Epidermal melanocyte (primary cell): ENCODE measurements around the genes CCDC175 and SIX1.

DNA sequence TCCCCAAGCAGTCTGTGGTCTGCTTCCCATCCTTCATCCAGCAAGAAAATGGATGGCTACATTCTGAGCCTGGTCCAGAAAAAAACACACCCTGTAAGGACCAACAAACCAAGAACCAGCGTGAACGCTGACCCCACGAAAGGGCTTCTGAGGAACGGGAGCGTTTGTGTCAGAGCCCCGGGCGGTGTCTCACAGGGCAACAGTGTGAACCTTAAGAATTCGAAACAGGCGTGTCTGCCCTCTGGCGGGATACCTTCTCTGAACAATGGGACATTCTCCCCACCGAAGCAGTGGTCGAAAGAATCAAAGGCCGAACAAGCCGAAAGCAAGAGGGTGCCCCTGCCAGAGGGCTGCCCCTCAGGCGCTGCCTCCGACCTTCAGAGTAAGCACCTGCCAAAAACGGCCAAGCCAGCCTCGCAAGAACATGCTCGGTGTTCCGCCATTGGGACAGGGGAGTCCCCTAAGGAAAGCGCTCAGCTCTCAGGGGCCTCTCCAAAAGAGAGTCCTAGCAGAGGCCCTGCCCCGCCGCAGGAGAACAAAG lies 7.9 kb downstream of the DACT1 start:
- RRBS, result no CpG with 5 or more reads among the region's 23 CpGs

DNA sequence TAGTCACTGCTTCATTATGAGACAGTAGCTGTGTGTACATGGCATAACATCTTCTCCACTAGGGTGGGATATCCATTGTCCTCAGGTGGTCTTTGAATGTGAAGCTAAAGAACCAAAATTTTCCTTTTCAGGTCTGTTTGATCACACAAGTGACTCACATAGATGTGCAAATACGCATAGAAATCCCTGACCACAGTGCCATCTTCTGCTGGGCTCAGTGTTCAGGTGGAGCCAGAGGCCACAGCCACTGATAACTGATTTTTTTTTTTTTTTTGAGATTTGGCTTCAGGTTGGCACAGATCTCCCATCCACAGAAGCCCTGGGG lies 125.7 kb downstream of the DAAM1 start:
- RRBS, result no CpG with 5 or more reads among the region's 1 CpG

DNA sequence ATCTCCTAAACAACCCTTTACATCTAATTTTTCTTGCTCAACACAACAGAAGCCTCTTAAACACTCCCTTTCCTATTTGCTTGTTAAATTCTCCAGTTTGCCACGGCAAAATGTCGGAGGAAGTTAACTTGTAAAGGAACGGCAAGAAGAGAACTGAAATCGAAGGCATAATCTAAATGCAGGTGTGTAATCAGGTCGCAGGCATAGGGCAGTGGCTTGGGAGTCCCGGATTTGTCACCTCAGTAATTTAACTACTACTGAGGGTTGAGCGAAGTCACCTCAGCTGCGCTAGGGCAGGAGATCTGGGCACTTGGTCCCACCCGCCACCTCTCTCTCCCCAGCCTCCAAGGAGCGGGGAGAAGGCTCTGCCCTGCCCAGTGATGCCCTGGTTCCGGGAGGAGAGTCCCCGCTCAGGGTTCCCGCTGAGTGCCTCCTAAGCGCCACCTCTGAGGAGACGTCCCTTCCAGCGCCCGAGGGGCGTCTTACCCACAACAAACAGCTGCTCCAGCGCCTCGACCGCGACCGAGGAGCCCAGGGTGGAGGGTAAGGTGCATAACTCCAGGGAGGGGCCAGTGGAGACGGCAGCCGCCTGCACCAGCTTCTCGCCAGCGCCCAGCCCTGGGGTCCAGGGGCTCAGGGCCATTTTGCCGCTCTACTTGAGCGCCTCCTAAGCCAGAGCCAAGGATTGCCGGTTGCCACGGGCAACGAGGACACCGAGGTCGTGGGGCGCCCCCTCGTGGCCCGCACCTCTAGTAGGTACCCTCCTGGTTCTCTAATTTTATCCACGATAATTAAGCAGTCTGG lies at the start of gene CCDC175:
Gene CCDC175, minus strand, starts transcription at position 680 of the 804 bp plus-strand sequence.
- RRBS, result no CpG with 5 or more reads among the region's 38 CpGs

DNA sequence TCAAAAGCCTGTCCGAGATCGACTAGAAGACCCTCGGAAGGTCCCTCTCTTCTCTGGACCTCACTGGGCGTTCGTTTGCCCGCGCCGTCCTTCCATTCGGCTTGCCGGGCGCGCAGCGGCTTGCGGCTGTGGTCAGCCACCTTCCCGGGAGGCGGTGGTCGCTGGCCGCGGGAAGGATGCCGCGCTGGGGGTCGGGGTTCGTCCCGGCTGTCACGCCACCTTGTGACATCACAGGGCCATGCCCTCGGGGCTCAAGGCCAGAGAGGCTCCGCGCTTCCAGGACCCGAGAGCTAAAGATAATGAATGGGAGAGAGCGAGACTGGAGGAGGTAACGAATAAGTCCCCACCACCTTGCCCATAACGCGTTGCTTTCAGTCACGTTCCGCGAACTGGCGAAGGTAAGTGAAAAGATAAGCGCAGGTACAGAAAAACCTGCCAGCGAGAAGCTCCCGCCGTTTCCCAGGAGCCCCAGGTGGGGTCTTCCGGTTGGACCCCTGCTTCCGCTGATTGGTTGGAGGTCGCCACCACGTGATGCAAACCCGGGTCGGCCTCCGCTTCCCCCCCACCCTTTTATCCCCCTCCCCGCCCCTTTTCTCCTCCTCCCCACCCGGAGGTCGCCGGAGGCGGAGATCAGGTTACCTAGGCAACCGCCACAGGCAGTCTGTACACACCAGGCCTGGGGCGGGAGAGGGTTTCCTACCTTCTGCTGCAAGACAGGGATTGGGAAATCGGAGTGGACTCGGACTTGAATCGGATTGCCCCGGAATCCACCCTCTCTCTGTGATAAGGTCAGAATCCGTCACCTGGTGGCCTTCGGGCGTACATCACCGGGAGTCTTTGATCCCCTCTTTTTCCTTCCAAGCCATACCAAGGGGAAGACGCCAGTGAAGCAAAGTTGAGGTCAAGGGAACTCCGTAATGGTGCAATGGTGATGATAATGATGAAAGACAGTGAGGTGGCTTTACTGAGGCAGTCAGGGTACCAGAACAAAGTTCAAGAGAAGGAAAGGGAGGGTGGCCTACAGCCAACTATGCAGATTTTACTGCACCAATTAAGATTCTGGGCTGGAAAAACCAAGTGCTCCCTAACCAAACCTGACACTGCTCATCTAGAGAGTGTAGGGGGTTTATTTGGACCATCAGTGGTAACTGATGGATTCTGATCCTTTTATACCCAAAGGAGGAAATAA lies 49.3 kb upstream of the RTN1 start:
- RRBS, result 11% methylated on average over 29 of the region's 65 CpGs

GRCh38 chr14:60161338-60162082 lies 3.7 kb downstream of the DHRS7 start:
- RRBS, result no CpG with 5 or more reads among the region's 2 CpGs

DNA sequence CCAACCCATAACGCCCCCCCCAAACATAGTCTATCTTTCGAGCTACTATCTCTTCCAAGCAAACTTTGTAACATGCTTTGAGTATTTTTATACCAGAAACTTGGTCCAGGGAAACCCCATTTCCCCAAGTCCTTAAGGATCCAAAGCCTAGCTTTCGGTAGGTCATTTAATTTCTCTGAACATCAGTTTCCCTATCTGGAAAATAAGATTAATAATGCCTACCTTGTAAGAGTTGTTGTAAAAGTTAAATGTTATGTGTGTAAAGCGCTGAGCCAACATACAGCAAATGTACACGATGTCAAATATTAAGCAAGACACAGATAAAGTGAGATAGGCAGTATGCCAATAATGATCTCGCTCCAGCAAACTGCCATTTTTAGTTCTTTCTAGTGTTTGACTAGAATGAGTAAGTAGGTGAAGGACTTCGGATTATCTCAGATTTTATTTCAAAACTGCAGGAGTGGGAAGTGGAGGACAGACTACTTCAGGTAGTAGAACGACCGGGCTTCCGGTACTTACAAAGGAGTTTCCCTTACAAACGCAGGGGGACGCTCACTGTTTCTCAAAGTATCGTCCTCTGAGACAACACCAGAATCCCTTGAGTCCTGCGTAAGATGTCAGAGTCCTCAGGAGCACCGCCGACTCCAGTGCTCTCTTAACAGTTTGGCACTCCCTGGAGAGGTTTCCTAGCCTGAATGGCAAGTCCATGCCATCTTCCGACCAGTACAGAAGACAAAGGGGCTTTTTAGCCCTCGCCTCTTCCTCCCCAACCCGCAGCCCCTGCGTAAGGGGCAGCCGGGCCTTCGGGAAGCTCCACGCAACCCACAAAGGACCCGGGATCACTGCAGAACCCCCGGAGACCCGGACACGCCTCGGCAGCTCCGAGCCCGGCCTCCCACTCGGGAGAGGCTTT lies 691 bp downstream of the DHRS7 start:
- RRBS, result 0% methylated on average over 3 of the region's 31 CpGs

GRCh38 chr14:60282618-60282990 lies 33.6 kb downstream of the PPM1A start:
- RRBS, result no CpG with 5 or more reads among the region's 5 CpGs

GRCh38 chr14:60282991-60283661 lies 34.1 kb downstream of the PPM1A start:
- RRBS, result no CpG with 5 or more reads among the region's 5 CpGs

- RRBS, result no CpG with 5 or more reads among the region's 23 CpGs
Observed at GRCh38 chr14:60397648-60397987, 88.2 kb downstream of the C14orf39 start.

GRCh38 chr14:60485114-60485431 lies 790 bp downstream of the C14orf39 start:
- RRBS, result 0% methylated on average over 6 of the region's 16 CpGs

DNA sequence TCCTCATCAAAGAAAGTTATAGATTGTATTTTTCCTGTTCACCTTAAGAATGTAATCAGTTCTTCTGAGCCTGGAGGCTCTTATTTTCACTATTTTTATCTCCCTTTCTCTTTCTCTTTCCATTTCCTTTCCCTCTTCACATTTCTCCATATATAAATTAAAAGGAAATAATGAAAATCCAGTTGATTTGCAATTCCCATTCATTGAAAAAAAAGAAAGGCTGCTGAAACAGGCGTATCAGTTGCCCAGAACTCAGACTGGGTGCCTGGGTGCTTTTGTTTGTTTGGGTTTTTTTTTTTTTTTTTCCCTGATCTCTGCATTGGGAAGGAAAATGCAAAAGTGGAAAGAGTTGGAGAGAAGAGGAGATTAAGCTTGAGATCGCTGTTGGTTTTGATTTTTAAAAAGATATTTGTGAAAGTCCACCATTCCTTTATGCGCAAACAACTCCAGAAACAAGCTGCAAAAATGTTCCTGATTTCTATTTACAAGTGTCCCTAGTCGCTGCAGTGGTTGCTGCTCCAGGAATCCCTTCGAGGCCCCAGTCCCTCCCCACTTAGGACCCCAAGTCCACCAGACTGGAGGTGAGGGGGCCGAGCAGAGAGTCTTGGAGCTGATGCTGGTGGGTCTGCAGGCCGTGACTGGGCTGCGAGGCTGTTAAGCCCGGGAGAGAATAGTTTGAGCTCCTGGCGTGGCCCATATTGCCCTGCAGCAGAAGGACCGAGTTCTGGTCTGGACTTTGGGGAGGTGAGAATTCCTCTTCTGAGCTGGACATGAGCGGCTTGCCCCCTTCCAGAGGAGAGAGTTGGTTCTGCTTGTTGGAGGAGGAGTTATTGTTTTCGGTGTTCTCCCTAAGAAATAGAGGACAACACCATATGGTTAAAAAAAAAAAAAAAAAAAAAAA lies 3.3 kb downstream of the SIX1 start:
- RRBS, result no CpG with 5 or more reads among the region's 13 CpGs

- RRBS, result 3% methylated on average over 25 of the region's 48 CpGs
Observed at GRCh38 chr14:60649321-60649893, at the start of gene SIX1. Gene SIX1 (minus strand): TSS chr14:60649477.

DNA sequence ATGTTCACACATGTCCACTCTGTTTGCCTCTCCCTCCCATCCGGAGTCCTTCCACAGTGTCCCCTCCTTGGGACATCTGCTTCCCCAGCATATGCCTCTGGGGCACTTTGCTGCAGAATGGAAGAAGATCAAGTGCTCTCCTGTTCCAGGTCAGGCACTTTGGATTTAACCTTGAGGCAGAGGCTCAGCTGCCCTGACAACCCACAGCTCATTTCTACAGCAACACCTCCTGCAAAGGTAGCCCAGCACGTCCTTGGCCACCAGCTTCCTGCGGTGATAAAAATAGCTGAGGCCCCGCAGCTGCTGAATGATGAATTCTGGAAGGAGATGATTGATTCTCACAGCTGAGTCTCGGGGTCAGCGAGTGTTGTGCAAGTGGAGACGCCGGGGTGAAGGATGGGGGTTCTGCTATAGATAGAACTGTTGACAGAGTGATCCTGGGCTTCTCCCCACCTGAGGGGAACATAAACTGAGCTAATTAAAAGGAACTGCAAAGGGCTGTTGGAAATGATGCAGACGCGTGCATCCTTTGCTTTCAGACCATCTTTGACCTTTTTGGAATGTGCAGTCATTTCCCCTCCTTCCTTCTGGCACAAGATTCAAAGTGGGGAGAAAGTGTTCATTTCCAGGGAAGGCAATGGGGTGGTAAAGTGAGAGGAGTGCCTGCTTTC lies 145.0 kb downstream of the SLC38A6 start:
- RRBS, result no CpG with 5 or more reads among the region's 10 CpGs

GRCh38 chr14:61178345-61179266 lies 102.5 kb downstream of the TMEM30B start:
- RRBS, result no CpG with 5 or more reads among the region's 10 CpGs

GRCh38 chr14:61416414-61417146 lies 95.2 kb downstream of the PRKCH start:
- RRBS, result no CpG with 5 or more reads among the region's 3 CpGs

DNA sequence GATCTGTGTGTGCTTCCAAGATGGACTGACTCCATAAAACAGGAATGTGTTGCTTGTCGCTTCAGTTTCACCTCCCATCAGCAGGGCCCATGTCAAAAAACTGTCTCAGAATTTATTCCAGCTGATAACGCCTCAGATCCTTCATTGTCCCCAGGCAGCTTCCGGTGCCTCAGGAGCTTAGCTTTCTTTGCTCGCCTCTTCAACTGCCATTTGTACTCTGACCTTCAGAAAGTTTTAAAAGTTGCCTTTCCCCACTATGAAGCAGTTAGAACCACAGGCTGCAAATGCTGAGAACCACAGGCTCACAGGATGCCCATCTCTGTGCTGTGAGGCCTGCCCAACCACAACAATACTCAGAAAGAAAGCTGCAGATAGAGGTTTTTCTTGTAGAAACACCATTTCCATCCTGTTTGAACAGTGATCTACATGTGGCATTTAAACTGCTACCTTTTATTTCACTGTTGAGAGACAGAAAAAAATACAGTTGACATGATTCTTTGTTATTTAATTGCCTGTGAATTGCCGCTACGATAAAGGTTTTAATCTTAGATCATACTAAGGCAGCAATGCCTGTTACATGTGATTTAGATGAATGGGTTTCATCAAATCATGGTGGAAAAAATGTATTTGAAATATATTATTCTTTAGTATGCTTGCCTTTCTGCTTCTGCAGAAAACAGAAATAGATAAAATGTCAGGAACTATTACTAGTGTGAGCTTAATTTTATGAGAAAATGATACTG lies 131.2 kb downstream of the PRKCH start:
- RRBS, result no CpG with 5 or more reads among the region's 6 CpGs

GRCh38 chr14:61466123-61467324 lies 145.1 kb downstream of the PRKCH start:
- RRBS, result no CpG with 5 or more reads among the region's 21 CpGs